ENCODE measurements around a stretch of chr16.

- PRO-cap = no peak
Observed at GRCh38 chr16:14225282-14226031, 154.3 kb downstream of the MRTFB start.

DNA sequence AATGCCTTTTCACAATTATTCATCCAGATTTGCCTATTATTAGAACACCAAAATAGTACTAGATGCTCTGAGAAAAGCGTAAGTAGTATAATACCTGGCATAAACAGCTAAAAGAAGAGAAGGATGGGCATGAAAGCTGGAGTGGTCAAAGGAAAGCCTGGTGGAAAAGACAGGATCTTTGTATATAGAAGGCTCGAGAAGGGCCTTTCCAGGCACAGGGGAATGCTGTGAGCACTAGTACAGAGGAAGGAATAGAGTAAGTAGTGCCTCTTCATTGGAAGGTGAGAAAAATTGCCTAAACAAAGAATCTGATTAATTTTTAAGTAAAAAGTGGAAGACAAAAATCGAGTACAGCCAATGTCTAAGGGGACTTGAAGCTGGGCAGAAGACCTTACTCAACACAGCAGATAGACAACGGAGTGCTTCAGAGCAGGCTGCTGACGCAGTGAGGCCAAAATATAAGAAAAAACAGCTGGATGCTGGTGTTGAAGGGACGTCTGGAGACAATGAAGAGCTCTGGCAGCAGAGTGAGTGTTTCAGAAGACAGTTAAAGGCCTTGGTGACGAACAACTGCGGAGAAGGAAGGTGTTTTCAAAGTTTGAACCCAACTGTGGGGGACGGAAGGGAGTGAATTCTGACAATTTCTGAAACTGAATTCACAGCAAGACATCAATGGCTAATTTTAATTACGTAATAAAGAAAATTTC is 169.7 kb downstream of the MRTFB start:
- PRO-cap = no peak

DNA sequence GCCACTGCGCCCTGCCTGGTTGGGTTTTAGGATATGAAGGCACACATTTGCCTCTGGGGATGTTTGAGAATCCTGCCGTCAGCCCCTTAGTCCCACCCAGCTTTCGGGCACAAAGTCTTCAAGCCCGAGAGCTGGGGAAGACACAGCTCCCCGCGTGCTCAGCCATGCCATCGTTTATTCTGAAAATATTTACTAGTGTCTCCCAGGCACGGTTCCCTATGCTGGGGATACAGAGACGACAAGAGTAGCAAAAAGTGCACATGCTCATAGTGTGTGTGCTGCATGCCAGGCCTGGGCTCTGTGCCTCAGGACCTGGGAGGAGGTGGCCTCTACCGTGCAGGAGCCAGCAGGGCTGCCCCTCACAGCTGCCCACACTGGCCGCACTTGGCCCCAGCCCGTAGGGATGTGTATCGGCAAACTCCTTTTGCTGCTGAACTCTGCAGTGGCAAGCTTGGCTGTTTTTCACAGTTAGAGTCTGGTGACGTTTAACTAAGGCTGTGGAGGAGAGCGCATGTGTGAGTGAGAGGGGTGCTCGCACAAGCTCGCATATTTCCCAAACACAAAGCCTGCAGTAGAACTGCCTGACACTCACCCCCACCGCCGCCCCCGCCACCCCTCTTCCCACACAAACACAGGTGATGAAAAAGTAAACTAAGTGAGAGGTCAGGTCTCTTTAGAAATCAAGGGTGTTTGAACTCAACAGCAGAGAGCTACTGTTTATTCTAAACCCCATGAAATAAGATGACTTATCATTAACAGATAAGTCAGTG is 266.4 kb downstream of the MRTFB start:
- PRO-cap = no peak

- PRO-cap = no peak
Observed at GRCh38 chr16:14364519-14365183, 265.4 kb downstream of the PARN start.

DNA sequence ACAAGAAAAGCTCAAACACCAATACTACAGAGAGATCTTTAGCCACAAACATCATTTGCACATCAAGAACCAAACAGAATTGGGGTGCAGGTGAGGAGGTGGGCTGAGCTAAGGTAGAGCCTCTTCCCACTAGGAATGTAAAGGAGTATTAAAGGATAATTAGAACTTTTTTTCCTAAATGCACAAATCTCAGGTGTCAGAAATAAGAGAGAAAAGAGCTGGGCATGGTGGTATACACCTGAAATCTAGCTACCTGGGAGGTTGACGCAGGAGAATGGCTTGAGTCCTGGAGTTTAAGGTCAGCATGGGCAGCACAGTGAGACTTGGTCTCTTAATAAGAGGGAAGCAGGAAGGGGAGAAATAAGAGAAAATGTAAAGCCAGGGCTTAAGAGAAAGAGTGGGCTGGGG is 107.9 kb downstream of the PARN start:
- PRO-cap = no peak

DNA sequence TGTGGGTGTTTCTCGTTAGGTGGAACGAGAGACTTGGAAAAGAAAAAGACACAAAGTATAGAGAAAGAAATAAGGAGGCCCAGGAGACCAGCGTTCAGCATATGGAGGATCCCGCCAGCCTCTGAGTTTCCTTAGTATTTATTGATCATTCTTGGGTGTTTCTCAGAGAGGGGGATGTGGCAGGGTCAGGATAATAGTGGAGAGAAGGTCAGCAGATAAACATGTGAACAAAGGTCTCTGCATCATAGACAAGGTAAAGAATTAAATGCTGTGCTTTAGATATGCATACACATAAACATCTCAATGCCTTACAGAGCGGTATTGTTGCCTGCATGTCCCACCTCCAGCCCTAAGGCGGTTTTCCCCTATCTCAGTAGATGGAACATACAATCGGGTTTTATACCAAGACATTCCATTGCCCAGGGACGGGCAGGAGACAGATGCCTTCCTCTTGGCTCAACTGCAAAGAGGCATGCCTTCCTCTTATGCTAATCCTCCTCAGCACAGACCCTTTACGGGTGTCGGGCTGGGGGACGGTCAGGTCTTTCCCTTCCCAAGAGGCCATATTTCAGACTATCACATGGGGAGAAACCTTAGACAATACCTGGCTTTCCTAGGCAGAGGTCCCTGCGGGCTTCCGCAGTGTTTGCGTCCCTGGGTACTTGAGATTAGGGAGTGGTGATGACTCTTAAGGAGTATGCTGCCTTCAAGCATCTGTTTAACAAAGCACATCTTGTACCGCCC is 3.6 kb downstream of the BFAR start:
- PRO-cap = no peak

GRCh38 chr16:14668598-14669105 is 25.5 kb downstream of the PLA2G10 start:
- PRO-cap = no peak

GRCh38 chr16:14824486-14824879 is 9.0 kb upstream of the NOMO1 start:
- PRO-cap = no peak

DNA sequence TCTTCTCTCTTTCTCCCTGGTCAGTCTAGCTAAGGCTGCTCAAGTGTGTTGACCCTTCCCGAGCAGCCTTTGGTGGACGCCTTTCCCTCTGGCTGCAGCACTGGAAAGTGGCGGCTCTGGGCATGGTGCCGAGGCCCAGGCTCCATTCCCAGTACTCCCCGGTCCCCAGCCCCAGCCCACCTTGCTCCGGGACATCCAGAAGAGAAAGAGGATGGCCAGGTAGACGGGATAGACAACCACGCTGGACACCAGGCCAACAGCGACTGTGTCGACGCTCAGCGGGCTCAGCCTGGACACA is 33.2 kb upstream of the RRN3 start:
- PRO-cap = no peak

- PRO-cap = no peak
Observed at GRCh38 chr16:15498851-15499238, 64.5 kb downstream of the BMERB1 start.

GRCh38 chr16:15501988-15502900 is 67.9 kb downstream of the BMERB1 start:
- PRO-cap = no peak

DNA sequence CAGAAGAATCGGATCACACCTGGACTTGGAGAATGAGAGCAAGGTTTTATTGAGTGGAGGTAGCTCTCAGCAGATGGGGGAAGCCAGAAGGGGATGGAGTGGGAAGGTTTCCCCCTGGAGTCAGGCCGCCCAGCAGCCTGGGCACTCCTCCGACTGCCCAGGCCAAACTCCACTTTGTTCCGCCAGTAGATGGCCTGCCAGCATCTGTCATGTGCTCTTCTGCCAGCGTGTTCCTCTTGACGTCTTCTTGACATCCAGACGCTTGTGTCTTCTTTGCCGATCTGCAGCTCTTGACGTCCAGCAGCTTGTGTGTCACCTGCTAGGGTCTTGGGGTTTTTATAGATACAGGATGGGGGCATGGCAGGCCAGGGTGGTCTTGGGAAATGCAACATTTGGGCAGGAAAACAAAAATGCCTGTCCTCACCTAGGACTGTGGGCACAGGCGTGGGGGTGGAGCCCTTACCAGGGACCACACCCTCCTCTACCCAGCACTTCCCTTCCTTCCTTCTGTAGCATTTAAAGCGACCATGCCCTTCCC is 88.7 kb downstream of the BMERB1 start:
- PRO-cap = no peak

DNA sequence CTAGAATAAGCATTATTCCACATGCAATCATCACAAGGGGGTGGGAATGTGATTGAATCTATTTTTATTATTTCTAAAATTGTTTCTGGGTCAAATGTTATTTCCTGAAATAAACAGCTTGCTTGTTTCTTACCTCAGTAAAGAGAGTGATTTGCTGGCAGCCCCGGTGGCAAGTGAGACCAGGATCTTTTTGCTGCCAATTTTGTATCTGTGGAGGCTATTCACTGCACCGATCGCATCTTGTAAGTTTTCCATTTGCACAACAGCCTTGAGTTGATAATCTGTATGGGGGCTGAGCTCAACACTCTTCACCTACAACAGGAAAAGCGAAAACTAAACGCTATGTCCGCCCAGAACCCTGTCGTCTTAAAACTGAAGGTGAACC is 21.4 kb downstream of the MARF1 start:
- PRO-cap = no peak

DNA sequence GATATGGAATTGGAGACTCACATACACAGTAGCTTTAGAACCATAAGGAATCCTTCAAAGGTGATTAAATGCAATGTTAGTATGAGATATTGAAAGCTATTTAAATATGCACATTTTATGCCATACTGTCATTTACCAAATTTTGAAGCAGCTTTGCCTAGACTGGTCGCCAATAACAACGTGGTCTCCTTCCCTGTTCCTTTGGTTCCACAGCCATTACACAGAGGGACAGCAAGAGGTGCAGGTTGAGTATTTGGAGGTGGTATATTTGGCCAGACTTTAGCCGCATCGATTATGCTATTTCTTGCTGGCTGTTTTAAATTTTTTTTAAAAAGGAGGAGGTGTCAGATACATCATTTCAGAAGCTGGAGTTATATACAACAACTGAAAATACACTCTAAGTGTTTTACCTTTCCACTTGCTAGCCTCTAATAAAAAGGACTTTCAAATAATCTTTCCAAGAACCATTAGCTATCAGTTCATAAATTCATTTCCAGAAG is 8.3 kb downstream of the MARF1 start:
- PRO-cap = no peak

GRCh38 chr16:15721208-15721898 is 71.3 kb downstream of the NDE1 start:
- PRO-cap = no peak

GRCh38 chr16:15741343-15742099 is 91.5 kb downstream of the NDE1 start:
- PRO-cap = no peak

DNA sequence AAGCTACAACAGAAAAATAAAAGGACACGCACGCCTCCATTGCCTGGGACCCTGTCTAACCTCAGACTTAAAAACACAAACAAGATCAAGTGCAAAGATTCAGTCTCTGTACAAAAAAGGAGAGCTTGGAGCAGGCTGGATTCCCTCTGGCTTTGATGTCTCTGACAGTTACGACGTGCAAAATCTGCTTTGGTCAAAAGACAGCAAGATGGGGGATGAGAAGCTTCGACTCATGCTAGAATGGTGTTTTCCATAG is 9.3 kb downstream of the MYH11 start:
- PRO-cap = no peak

GRCh38 chr16:15857705-15858787 is 1.2 kb upstream of the MYH11 start:
- PRO-cap = no peak

DNA sequence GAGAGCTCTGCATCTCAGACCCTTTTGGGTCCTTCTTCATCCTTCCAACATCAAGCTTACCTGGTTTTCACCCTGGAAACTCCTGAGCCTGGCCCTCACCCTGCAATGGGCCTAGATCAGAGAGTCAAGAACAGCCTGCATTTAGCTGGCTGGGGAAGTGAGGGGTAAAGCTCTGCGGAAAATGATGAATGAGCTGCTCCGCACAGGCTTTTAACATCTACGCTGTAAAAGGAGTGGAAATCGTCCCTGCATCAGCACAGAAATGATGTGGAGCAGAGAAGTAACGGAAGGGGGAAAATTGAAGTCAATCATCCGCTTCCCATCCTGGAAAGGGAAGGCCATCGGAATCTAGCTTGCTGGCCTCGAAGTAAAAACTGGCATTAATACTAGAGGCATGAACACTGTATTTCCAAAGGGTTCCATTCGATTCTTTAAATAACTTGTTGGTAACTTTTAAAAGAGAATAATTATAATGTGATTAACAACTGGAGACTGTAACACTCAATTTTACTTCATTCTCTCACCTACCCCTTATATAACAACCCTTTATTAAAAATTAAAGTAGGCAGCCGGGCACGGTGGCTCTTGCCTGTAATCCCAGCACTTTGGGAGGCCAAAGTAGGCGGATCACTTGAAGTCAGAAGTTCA is 2.6 kb upstream of the MYH11 start:
- PRO-cap = no peak

- PRO-cap = no peak
Observed at GRCh38 chr16:15874500-15875128, 13.8 kb downstream of the CEP20 start.